ENCODE measurements around a stretch of chr9.

DNA sequence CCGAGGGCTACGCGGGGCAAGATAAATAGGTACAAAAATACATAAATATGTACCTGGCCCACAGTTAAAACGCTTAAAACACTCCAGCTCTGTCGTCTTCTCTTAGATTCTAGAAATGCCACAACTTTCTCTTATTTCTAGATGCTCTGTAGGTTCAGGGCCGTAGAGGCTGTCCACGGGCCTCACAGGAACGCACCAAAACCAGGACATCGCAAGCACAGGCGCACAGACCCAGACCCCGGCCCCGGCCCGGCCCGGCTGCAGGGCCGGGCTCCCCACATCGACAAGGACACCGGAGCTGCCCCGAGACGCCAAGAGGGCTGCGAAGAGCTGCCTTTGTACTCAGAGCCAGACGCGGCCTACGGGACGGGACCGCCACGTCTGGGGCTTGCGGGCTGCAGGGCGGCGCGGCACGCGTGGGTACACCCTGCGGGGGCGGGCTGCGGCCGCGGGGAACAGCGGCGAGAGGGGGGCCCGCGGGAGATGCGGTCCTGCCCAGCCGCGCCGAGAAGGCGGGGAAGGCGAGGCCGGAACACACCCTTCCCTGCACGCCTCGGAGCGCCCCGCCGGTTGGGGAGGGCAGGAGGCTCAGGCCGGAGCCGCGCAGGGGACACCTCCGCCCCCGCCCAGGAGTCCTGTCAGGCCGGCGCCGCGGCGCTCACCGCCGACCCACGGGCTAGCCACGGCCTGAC is 700 bp downstream of the RAB14 start:
- PRO-cap, 2 experiments, result peak in 1 of 2 experiments; most common plus-strand start position 569 of the sequence (in 1)

- PRO-cap, 2 experiments, result peak in 2 of 2 experiments; most common plus-strand start chr9:121269239 (in 2); most common minus-strand start chr9:121269079 (in 2)
Observed at GRCh38 chr9:121268462-121269370, 754 bp downstream of the GSN start.

DNA sequence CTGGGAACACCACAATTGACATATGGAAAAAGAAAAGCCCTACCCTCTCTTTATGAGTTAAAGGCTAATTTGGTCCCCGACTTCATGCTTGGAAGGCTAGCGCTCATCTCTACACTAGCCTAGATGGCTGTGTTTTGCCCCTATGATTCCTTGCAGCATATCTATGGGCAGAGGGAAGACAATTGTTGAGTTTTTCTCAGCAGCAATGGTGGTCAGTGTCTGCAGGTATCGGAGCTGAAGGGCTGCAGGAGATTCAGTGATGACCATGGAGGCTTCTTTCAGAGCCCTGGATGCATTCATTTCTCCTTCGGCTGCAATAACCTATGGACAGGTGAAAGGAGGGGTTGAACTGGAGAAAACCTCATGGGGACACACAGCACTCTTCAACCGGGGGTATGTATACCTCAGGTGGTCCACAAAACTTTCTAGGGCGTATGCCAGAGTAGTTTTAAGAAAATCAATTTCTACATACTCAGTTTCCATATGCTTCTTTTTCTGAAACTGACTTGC is 28.9 kb downstream of the STOM start:
- PRO-cap, 2 experiments, result no peak in any of the 2 experiments

GRCh38 chr9:121450011-121450716 is 49.5 kb downstream of the GGTA1 start:
- PRO-cap, 2 experiments, result no peak in any of the 2 experiments

DNA sequence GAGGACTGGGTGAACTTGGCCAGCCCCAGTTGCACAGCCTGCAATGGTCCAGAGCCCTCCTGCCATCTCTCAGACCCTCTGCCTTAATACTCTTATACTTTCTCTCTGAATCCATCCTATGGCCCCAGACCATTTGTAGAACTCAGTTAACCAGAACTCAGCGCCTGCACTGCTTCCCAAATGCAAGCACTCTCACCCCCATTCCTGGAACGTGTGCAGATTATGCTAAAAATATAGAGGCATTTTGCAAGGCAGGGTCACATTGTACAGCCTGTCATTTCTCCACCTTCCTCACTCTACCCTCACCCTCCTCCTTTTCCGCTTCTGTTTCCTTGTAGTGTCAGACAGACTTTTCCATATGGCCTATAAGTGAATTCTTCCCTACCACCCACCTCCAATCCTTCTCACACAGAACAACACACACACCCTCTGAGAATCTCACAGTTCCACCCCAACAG is 25.4 kb downstream of the GGTA1 start:
- PRO-cap, 2 experiments, result no peak in any of the 2 experiments

GRCh38 chr9:121545942-121546423 is 46.3 kb upstream of the GGTA1 start:
- PRO-cap, 2 experiments, result no peak in any of the 2 experiments

GRCh38 chr9:121601079-121601613 is 50.3 kb upstream of the DAB2IP start:
- PRO-cap, 2 experiments, result peak in 1 of 2 experiments; most common minus-strand start chr9:121601349 (in 1)

GRCh38 chr9:121746824-121747232 is 95.4 kb downstream of the DAB2IP start:
- PRO-cap, 2 experiments, result no peak in any of the 2 experiments

GRCh38 chr9:121757604-121758343 is 106.3 kb downstream of the DAB2IP start:
- PRO-cap, 2 experiments, result no peak in any of the 2 experiments

DNA sequence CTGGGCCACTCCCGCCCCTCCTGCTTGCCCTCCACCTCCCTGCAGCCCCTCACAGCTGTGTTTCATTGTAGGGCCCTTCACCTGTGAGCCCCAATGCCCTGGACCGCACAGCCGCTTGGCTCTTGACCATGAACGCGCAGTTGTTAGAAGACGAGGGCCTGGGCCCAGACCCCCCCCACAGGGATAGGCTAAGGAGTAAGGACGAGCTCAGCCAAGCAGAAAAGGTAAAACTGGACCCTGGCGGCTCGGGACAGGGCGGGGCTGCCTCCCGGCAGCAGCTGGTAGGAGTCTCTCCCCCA is 122.7 kb downstream of the DAB2IP start:
- PRO-cap, 2 experiments, result no peak in any of the 2 experiments

GRCh38 chr9:121851419-121852048 is 200.1 kb downstream of the DAB2IP start:
- PRO-cap, 2 experiments, result no peak in any of the 2 experiments

- PRO-cap, 2 experiments, result no peak in any of the 2 experiments
Observed at GRCh38 chr9:121913992-121914668, 179.0 kb downstream of the TTLL11 start.

DNA sequence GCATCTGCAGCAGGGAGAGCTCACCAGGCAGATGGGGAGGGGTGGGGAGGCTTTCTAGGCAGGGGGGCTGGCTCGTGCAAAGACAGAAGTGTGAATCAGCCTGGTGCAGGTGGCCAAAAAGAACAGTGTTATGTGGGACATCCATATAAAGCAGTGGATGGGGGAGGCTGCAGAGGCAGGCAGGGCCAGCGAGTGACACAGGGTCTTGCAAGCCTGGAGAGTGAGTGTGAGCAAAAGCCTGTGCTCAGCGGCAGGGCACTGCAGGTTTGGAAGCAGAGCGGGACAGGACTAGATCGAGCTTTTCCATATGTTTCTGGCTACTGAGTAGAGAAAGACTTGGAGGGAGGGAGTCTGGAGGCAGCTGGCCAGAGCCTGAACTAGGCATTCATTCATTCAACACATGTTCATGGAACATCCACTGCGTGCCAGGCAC is 14.3 kb upstream of the TTLL11 start:
- PRO-cap, 2 experiments, result no peak in any of the 2 experiments

- PRO-cap, 2 experiments, result no peak in any of the 2 experiments
Observed at GRCh38 chr9:122115857-122116633, 22.9 kb upstream of the TTLL11 start.

DNA sequence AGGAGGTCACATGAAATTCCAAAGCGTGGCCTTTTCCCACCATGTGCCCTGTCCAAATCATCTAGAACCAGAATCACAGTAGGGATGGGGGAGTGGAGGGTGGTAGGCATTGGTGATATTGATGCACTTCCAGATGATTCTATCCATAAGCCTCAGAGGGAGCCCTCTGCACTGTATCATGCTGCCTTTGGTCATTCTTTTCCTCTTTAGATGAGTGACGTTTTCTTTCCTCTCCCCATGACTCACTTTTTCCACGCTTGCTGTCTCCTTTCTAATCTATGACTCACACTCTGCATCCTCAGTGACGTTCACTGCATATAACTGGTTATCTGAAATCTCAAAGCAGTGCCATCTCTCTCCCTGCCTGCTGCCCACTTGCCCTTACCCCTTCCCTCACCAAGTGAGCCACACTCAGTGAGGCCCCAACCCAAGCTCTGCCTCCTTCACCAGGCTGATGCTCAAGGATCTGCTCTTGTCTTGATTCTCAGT is 31.5 kb downstream of the PTGS1 start:
- PRO-cap, 2 experiments, result no peak in any of the 2 experiments

DNA sequence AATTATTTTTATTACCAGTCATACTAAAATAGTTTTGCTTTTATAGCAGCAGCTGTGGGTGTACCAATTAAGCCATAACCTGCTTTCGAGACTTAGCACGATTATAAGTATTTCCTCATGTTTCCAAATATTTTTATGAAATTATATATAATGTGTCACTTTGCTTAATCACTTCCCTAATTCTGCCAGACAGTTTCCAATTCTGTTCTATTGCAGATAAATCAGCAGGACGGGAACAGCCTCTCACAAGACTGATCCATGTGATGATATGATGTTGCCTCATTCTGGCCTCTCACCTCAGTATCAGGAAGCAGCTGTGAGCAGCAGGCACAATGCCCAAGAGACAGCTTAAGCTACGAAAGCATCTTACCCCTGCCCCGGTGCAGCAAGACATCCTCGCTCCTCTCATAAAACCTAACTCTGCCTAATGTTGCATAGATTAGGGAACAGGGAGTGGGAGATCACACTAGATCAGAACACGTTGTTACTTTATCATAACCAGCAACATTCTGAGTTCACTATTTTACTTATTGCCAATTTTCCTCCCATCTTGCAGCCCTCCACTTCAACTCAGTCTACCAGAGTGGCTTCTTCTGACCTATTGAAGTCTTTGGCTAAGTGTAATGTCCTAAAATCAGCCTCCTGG is 6.8 kb downstream of the PDCL start:
- PRO-cap, 2 experiments, result peak in 1 of 2 experiments; most common plus-strand start position 437 of the sequence (in 1)

DNA sequence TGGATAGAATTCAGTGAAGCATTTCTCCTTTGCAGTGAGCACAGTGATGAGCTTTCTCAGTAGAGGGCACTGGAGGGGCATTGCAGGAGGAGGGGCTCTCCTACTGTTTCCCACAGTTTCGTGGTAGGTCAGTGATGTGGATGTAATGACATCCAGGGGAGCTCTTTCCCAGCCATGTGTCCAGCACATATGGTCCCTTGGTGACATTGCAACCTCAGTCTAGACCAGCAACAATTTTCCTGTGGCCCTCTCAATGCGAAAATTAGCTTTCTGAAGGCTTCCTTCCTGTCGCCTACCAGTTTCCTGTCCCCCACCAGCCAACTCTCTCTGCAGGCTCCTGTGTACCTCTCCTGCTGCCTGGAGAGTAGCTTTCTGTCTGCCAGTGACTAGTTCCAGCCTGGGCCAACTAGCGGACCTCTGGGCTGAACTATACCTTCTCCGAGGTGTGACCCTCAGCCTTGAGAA is 7.0 kb upstream of the PDCL start:
- PRO-cap, 2 experiments, result no peak in any of the 2 experiments

DNA sequence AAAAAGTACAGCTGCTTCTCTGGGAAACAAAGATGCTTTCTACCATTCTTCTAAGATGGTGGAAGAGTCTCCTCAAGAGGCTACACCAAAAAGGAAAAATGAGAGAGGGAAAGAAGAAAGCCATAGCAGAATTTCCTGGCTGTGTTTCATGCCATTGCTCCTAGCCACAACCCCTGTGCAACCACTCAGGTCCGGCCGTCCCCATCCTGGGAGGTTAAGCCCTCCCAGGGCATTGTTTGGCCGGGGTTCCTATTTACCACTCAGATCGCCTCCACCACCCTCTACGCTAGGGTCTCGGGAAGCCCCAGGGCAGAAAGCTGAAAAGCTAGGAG is 778 bp downstream of the RC3H2 start:
- PRO-cap, 2 experiments, result peak in 1 of 2 experiments; most common plus-strand start position 232 of the sequence (in 1)

GRCh38 chr9:122954110-122954596 is 13.3 kb downstream of the RABGAP1 start:
- PRO-cap, 2 experiments, result no peak in any of the 2 experiments

DNA sequence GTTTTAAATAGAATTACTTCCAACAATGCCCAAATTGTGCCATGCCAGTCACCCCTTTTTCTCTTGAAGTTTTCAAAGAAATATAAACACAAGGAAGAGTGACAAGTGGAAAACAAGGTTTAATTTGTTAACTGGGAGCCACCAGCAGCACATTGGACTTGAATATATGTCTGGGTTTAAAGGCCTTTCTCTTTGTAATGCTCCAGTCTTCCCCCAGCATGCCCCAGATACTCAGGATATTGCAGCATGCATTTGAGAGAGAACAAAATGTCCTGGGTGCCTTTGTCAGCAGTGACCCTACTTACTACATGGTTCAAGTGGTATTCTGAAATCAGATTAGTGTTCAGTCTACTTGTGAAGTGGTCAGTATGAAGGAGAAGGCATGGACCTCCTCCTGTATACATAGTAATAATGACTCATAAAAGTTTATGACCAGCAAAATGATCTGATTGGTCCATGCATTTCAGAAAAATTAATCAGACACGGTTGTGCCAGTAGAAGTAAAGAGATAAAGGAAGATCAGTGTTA is 25.3 kb downstream of the GPR21 start:
- PRO-cap, 2 experiments, result no peak in any of the 2 experiments